ENCODE data around the gene OPA1.

GRCh38 chr3:190567840-190568353 lies 54.0 kb downstream of the IL1RAP start:
- RRBS, result no CpG with 5 or more reads among the region's 5 CpGs

DNA sequence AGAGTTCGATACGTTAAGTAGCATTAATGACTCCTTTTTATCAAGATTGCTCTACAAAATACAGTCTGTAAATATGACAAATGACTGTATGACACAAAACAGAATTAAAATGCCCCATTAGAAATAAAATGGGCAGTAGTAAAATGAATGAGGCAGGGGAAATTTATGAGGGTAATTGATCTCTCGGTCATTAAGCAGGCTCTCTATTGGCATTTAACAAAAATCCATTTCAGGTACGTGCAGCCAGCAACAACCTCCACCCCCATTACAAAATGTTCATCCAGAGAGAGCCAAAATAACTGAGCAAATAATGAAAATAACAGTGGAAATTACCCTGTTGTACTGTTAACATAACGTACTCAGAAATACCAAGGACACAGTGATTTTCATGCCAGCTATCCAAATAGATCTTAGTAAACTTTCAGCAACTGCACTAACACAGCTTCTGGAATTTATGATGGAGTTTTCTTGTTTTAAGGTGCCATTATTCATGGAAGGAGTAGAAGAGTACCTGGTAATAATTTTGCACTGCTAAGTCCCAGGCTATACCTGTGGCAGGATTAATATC lies 127.7 kb downstream of the IL1RAP start:
- RRBS, result no CpG with 5 or more reads among the region's 5 CpGs

DNA sequence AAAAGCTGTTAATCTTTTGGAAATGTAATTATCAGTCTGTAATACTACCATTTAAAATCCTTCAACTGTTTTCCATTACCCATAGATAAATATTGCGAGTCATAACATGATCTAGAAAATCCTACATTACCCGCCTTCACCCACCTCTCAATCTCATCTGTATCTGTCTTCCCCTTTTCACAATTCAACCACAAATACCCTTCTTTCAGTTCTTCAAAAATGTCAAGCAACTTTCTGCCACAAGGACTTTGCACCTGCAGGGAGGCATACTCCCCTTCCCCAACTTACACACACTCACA lies 33.3 kb upstream of the CCDC50 start:
- RRBS, result no CpG with 5 or more reads among the region's 2 CpGs

DNA sequence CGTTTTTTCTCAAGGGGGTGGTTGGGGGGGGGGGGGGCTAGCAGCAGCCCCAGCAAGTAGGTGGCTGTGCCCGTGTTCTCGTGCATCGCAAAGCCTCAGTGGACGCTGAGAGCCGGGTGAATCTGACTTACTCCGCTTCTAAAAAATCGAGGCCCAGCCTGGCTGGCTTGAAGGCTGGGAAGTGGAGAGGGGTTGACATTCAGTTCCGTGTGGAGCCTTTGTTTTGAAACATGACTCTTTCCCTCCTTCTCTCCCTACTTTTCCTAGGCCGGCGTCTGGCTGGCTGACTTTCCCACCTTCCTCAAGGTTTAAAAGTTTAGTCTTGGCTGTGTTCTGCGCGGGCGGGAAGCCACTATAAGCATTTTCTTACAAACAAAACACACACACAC lies 412 bp downstream of the UTS2B start:
- RRBS, result no CpG with 5 or more reads among the region's 14 CpGs

GRCh38 chr3:191425075-191425628 lies 35.8 kb upstream of the PYDC2 start:
- RRBS, result no CpG with 5 or more reads among the region's 10 CpGs

DNA sequence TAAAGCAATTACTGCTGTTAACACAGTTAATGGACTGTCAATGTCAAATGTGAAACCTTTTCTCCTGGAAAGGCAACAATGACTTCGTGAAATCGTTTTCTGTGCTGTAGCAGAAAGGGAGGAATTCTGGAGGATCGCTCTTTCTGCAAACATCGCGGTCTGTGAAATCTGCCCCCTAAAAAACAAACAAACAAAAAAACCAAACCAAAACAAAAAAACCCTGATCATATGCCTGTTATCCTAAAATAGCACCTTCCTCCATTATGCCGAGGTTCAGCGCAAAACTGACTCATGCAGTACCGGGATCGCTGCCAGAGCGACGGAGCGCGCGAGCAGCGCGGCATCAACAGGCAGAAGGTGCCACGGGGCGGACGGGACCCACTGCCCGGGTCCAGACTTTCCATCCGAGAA lies 156.2 kb downstream of the FGF12 start:
- RRBS, result 17% methylated on average over 11 of the region's 21 CpGs

DNA sequence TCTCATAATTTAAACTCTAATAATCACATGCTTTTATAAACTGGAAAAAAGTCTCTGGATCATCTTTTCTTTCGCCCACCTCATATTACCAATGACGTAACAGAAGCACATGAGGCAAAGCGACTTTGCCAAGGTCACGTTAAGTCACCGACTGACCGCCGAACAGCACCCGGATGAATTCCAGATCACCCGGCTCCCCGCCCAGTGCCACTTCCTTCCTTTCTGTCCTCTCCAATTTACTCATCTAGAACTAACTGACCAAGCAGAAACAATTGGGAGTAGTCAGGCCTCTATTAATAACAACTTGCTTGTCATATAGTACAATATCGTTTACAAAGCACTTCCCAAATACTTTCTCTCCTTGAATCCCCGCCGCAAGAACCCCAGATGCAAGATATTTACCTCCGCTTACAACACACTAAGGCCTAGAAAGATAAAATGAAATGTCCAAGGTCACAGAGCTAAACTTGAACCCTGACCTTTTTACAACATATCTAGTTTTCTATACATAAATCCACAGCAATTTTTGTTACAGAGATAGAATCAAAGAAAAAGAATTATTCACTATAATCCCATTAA lies 21.0 kb downstream of the FGF12 start:
- RRBS, result no CpG with 5 or more reads among the region's 14 CpGs

DNA sequence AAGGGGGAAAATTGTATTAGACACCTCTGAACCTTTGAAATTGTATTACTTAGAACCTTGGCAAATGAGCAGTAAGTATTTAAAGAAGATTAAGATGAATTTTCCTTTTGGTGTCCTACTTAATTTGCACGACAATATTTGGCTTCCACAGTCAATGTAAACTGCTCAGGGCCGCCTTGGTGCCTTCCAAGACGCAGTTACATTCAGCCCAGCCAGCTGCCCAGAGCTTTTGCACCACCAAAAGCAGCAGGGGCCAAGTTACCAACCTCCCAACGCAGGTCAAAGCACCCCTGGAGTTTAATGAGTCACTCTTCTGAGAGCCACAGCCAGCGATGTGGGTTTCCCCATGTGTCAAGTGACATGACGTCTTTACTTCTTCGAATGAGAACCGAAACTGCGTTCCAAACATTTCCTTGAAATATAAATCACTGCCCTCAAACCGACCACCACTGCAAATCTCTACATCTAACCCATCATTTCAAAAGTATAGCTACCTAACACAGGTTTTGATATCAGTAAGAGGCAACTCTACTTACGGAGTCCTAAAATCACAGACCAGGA lies 24.7 kb downstream of the MB21D2 start:
- RRBS, result no CpG with 5 or more reads among the region's 11 CpGs

DNA sequence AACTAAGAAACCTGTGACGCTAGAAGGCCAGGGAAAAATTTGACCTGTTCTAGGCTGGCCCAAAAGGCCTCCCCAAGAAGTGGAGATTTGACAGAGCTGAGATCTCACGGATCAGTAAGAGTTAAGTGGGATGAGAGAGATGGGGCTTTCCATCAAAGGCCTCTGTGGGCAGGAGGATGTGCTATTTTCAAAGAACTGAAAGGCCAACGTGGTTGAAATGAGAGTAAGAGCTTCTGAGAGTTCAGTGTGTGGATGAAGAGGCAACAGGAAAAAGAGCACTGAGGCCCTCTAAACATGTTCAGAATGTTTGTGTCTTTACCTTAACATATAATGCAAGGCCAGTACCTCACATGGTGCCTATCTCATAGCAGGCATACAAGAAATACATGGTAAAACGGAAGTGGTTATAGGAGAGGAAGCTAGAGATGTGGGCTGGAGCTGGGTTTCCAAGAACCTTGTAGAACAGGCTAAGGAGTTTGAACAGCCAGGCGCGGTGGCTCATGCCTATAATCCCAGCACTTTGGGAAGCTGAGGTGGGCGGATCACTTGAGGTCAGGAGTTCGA lies 18.8 kb downstream of the MB21D2 start:
- RRBS, result no CpG with 5 or more reads among the region's 8 CpGs

GRCh38 chr3:192917358-192917744 lies 305 bp downstream of the MB21D2 start:
- RRBS, result 2% methylated on average over 5 of the region's 20 CpGs

DNA sequence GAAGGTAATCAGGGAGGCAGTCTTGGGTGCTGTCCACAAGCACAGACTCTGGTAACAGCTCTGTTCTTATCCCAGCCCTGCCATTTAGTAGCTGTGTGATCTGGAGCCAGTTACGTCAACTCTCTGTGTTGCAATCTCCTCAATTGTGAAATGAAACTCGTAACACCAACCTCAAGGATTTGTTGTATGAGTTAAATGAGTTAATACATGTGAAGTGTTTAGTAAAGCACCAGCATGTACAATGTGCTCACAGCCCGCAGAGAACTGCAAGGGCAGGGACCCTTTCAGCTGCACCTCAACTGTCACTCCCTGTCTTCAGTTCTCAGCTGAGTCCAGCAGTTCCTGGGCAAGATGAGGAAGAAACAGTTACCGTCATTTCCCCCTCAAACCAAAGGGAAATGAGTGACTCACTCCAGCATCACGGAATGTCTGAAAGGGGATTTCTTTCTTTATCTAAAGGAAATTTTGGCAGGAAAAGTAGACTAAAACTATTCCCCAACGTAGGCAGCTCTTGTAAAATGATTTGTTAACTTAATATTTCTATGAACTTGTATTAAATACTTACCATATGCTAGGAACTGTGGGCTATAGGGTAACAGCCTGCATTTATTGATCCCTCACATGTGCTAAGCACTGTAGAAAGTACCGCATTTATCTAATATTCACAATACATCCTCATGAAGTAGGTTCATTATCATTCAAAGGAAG lies 40.0 kb upstream of the MB21D2 start:
- RRBS, result no CpG with 5 or more reads among the region's 7 CpGs

GRCh38 chr3:193592587-193593801 lies at the start of gene OPA1:
OPA1 (plus strand) TSS chr3:193593208.
- RRBS, result 1% methylated on average over 10 of the region's 60 CpGs

DNA sequence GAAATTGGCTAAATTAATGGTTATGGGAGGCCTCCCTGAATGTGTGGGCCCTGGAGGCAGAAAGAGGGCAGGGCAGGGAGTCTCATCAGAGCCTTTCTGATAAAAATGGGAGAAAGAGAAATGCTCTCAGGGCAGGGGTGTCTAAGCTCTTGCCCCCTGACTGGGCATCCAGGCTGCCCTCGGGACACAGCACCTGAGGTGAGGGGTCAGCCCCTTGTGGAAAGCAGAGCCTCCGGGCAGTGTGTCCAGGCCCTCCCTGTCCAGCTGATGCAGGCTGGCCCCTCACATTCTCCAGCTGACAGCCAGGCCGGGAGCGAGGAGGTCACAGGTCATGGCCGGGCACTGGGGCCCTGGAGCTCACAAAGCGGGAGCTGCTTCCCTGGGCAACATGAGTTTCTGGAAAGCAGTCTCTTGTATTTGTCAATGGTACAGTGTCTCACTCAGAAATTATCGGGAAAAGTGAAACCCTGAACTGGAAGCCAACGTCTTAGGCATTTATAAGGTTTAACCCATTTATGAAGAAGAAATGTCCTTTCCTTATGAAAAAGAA lies 118.4 kb downstream of the OPA1 start:
- RRBS, result 24% methylated on average over 2 of the region's 8 CpGs

DNA sequence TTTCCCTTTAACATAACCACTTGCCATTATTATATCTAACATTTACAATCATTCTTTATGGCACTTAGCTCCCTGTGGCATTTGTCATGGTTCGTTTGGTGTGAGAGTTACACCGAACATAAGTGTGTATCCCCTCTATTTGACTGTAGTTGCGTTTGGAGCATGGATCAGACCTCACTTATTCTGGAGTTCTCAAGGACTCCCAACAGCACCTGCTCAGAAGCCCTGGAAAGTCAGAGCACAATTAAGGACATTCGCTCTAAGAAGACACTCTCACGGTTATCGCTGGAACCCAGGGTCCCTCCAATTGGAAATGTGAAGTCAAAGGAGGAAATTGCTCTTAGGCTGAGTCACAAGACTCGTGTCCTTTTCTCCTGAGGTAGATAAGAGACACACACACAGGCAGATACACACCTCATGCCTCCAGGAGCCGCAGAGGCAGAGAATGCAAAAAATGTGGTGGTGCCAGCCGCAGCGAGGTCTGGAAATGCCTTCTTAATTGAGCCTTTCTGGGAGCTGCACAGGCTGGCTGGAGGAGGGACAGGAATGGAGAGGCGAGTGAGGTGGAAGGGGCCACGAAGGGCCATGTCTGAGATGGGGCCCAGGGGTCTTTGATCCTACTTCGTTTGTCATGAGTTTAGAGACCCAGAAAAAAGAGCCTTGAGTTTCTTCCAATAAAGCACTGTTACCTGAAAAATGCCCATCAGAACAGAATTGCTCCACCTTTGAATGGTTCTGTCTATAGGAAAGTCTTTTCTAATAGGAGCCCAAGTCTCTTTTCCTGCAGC lies 189.2 kb downstream of the OPA1 start:
- RRBS, result no CpG with 5 or more reads among the region's 13 CpGs

DNA sequence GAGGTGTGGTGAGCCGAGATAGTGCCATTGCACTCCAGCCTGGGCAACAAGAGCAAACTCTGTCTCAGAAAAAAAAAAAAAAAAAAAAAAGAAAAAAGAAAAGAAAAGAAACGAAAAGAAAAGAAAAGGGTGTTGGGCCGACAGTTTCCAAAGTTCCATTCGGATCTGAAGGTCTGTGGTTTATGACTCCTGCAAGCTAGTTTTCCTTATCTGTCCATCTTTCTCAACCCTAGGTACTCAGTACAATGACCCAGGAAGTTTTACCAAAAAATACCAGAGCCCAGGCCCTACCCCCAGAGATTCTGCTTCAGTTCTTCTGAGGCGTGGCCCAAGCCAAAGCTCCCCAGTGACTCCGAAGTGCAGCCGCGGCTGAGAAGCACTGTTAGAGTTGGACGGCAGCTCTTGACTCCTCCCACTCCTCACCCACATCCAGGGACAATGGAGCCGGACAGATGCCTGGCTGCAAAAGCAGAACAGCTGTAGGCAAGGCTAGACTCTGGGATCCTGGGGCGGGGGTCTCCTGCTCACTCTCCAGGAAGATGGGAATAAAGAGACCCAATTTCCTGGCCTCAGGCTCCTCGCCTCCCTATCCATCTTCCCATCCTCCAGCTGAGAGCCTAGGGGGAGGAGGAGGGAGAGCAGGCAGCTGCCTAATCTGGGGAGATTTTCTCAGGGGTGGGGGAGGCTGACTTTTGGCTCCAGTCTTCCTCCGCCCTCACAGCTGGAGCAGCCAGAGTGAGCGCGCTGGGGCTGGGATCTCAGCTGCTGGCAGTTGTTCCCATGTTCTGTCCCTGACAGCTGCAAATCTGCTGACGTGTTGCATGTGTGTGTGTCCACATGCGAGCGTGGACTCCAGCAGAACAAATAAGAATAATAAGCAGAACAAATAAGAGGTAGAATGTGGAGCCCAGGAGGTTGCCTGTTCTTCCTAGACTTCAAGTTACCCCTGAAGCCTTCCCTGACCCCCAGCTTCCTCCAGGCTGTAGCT lies 223.7 kb downstream of the OPA1 start:
- RRBS, result no CpG with 5 or more reads among the region's 18 CpGs

- RRBS, result no CpG with 5 or more reads among the region's 10 CpGs
Measured at GRCh38 chr3:193980449-193980950, 155.4 kb upstream of the HES1 start.

DNA sequence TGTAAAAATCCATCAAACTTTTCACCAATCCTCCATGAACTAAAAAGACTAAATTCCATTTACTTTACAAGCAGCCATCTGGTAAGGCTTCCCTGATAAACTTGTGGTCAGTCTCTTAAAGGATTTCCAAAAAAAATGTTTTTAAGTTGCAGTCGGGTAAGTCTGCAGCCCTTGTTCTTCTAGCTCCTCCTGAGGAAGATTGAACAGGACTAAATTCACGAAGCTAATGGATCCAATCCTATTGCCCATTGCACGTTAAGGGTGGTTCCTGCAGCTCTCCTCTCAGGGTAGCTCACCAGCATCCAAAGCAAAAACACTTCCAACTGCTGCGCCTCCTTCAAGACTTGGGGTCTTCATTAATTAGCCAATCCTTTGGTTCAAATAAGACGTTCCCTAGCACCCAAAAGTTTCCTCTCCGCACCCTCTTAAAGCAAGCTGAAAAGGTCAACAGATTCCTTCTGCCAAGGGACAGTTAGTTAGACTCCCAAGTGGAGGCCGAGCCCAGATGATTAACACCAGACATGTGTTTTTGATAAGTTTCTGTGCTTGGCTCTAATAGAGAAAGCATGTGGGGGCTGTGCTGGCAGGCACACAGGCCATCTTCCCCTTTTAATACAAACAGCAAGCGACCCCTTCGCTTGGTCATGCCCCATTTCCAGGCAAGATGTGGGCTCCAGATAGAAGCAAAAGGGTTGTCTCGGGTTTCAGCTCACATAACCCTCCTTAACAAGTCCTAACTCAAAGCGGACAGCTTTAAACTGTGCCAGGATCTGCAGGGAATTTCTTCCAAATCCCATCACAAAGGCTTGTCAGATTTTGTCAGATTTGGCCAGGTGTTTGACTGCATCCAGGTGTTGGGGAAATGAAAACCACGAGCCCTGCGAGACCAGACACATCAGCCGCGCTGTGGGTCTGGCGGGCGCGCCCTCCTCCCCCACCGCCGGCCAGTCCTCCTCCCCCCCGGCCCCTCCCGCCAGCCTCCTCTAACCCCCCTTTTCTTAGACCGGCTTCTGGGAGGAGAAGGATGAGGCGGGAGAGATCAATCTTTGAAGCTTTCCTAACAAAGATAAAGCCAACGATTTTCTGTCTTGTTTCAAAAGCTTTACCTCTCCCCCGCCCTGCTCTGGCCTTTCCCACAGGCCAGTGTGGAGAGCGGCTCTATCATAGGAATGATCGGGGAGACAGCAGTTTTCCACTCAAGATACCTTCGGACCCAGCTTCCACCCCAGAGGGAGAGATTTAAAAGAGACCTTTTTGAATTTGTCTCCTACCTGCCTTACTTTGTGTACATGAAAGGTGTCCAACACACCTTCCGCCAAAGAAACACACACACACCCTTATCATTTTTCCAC lies 3.2 kb downstream of the HES1 start:
- RRBS, result no CpG with 5 or more reads among the region's 30 CpGs

GRCh38 chr3:194203873-194205106 lies 68.3 kb downstream of the HES1 start:
- RRBS, result 4% methylated on average over 22 of the region's 82 CpGs

DNA sequence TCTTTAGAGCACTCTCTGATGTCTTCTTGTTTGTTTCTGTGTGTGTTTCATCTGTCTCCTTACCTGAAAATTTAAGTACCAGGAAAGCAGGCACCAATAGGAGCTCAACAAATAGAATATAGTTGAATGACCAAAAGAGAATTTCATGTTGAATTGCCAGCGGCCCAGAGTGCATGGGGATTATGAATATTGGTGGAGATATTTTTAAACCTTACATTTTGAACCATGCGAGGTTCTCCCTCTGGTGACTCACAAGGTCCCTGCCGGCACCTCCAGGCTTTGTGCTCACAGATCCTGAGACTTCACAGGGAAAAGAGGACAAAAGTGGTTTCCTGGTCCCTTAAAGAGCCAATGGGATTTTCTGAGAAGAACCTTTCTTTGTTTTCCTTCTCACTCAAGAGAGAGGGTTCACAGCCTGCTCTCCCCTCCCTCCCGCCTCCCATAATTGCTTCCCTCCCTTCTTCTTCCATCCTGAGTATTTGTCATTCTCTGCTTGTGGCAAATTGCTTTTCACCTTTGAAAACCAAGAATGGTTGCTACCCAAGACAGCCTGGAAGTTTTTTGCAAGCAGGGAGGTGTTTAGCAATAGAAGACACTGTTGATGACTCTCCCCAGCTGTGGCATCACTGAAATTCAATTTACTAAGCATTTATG lies 76.7 kb downstream of the CPN2 start:
- RRBS, result no CpG with 5 or more reads among the region's 4 CpGs

- RRBS, result no CpG with 5 or more reads among the region's 3 CpGs
Measured at GRCh38 chr3:194321658-194321942, 29.5 kb downstream of the CPN2 start.